Tibial nerve (tissue), 3 donors: Measurements from ENCODE around the gene C8A.

DNA sequence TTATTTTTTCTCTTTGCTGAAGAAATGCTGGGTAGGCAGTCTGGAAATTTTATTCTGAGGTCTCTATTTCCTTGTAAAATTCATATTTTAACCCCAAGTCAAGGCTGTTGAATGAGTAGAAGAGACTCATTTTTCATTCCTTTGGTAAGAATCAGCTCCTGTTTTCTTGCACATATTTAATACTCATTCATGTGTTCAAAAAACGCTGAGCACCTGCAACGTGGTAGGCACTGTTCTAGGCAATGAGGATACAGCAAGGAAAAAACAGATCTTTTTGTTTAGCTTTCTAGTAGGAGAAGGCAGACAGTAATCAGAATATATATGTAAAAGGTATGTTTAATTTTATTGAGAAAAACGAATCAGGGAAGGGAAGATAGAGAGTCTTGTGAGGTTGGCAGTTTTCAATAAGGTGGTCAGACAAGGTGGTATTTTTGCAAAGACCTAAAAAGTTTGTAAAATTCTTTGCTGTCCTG, 1.6 kb downstream of the PRKAA2 start:
- PRO-cap = no peak
- RAMPAGE, long total RNA, 3 experiments = no peak in any of the 3 experiments

- PRO-cap = no peak
- RAMPAGE, long total RNA, 3 experiments = no peak in any of the 3 experiments
Measured at GRCh38 chr1:56854356-56855121, at the start of gene C8A. Gene C8A (plus strand): TSS chr1:56854797.

DNA sequence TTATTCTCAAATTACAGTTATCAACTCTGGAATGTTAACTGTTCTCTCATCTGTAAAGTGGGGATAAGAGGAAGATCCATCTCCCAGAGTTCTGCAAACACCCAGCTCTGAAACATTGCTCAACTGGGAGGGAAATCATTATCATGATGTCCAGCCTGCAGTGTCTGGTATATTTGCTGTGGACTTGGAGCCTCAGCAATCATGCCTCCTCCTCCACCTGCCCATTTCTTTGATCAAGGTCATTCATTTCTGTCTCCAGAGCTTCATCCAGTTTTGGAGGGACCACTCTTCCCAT, 39.4 kb downstream of the C8A start:
- PRO-cap = no peak
- RAMPAGE, long total RNA, 3 experiments = no peak in any of the 3 experiments

- PRO-cap = no peak
- RAMPAGE, long total RNA, 3 experiments = no peak in any of the 3 experiments
Measured at GRCh38 chr1:57127417-57127616, 161.5 kb upstream of the C8B start.

DNA sequence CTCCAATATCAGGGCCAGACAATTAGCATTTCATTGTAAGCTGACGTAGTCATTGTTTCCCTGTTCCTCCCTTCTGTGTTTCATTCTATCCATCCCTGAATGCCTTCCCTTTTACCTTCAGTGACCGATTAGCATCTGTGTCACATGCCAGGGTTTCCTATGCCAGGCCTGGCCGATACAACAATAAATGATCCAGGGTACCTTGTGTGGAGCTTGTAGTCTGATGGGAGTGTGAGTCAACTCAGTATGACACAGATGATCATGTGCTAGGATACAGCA, 164.0 kb upstream of the C8B start:
- PRO-cap = no peak
- RAMPAGE, long total RNA, 3 experiments = no peak in any of the 3 experiments

- PRO-cap = no peak
- RAMPAGE, long total RNA, 3 experiments = no peak in any of the 3 experiments
Measured at GRCh38 chr1:57307343-57307542, 116.6 kb downstream of the DAB1 start.

- PRO-cap = no peak
- RAMPAGE, long total RNA, 3 experiments = no peak in any of the 3 experiments
Measured at GRCh38 chr1:57860312-57860710, 436.5 kb upstream of the DAB1 start.

- PRO-cap = no peak
- RAMPAGE, long total RNA, 3 experiments = no peak in any of the 3 experiments
Measured at GRCh38 chr1:58250030-58250943, 296.2 kb downstream of the OMA1 start.

DNA sequence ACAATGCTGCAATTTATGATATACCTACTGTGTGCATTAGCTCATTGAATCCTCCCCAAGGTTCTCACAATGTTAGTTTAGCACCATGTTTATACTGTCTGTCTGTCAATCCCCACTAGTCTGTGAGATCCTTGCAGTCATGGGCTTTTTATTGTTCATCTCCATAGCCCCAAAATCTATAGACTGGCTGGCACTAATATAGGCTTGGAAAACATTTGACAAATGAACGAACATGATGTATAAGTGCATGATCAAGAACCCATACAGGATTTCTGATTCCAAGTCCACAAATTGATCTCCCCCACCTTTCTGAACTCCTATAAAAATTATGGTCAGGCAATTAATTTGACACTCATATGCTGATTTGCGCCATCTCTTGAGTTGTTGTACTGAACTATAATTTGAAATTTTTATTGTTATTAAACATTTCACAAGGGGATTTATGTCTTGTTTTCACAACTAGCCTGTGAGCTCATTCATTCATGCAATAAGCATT, 289.9 kb downstream of the OMA1 start:
- PRO-cap = no peak
- RAMPAGE, long total RNA, 3 experiments = no peak in any of the 3 experiments

- PRO-cap = no peak
- RAMPAGE, long total RNA, 3 experiments = no peak in any of the 3 experiments
Measured at GRCh38 chr1:58395391-58395718, 151.2 kb downstream of the OMA1 start.

DNA sequence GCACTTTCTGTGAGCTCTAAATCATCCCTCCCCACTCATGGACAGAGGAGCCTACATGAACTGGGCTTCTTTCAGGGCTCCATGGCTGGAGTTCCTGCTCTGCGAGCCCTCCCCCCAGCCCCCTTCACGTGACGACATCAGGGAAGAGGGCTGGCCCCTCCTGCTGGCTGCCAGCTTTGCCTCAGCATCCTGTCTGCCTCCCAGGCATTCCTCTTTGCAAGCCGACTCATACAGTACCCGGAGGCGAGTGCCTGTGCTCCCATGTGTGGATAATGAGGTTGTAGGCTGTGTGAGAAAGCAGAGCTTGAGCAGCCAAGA, 113.8 kb downstream of the OMA1 start:
- PRO-cap = no peak
- RAMPAGE, long total RNA, 3 experiments = no peak in any of the 3 experiments

GRCh38 chr1:58573545-58574597, 3.2 kb downstream of the TACSTD2 start:
- PRO-cap = no peak
- RAMPAGE, long total RNA, 3 experiments = no peak in any of the 3 experiments

DNA sequence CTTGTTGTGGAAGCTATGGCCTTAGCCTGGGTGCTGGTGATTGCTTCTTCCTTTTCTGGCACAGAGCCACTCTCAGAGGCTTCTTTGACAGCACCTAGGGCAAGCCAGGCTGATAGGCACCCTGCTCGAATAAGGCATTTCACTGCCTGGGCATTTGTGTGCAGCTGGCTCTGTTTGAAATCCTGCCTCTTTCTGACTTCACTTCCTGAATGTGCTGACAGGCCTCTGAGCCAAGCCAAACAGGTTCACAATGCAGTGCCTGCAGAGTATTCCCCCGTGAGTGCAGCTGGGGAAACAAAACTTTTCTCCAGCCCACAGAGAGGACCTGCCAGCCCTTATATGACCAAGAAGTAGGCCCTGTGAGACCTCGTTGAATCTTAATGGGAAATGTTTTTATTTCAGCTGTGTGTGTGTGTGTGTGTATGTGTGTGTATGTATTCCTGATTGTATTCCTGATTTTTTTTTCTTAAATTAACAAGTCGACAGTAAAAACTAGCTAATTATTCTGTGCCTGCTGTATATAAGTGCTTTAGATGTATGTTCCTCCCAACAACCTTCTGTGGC, 10.4 kb downstream of the JUN start:
- PRO-cap = no peak
- RAMPAGE, long total RNA, 3 experiments = no peak in any of the 3 experiments

GRCh38 chr1:58885067-58885860, 101.4 kb upstream of the JUN start:
- PRO-cap = no peak
- RAMPAGE, long total RNA, 3 experiments = no peak in any of the 3 experiments

DNA sequence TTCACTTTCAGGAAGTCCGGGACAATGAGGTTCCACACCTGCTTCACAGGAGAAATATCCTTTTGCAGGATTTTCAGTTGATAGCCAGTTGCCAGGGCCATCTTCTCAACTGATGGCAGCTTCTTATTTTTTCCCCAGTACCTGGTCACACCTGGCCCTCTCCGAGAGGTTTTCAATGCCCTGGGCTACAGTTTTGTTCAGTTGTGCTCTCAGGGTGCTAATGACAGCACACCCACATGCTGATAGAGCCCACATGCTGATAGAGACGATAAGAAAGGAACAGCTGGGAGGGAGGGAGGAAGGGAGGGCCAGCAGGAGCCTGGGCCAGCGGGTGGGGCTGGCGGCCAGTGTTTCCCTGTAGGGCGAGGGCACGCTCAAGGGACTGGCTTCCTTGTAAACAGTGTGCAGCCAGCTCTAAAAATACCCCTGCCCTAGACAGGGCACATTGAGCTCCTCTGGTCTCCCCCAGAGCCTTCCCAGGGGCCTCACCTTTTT, 112.7 kb upstream of the JUN start:
- PRO-cap = no peak
- RAMPAGE, long total RNA, 3 experiments = no peak in any of the 3 experiments

DNA sequence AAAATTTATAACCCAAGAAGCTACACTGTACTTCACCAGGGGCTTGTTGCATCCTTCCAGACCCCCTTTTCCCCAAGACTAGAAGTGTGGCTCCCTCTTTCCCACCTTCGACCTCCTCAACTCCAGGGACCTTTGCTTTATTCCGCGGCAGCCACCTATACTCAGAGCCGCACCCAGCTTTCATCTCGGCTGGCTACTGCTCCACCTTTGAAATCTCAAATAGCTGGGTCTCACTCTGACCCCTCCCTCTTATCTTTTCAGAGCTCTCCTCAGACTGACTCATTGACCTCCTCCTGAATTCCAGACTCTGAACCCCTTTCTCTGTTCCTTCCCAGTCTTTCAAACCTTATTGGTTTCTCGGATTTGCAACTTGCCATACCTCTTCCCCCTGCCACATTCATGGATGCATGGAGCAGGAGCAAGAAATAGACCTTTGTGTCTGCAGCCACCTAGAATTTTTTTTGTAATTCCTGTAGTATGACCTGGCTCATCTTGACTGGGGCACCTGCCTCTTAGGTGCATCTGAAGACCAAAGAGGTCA, 144.7 kb upstream of the JUN start:
- PRO-cap = no peak
- RAMPAGE, long total RNA, 3 experiments = no peak in any of the 3 experiments

DNA sequence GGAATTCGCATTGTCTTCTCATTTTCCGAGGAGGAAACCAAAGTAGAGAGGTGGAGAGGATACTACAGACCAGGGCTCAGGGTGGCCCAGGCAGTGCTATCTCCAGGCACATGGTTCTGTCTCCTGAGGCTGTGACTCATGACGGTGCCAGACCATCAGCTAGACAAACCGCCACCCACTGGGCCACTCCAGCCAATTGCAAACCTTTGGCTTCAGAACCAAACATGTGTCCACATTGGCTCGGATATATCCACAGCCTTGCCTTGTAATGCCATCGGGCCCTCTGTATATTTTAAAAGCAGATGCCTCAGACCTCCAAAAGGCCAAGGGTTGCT, 224.8 kb upstream of the JUN start:
- PRO-cap = no peak
- RAMPAGE, long total RNA, 3 experiments = no peak in any of the 3 experiments

DNA sequence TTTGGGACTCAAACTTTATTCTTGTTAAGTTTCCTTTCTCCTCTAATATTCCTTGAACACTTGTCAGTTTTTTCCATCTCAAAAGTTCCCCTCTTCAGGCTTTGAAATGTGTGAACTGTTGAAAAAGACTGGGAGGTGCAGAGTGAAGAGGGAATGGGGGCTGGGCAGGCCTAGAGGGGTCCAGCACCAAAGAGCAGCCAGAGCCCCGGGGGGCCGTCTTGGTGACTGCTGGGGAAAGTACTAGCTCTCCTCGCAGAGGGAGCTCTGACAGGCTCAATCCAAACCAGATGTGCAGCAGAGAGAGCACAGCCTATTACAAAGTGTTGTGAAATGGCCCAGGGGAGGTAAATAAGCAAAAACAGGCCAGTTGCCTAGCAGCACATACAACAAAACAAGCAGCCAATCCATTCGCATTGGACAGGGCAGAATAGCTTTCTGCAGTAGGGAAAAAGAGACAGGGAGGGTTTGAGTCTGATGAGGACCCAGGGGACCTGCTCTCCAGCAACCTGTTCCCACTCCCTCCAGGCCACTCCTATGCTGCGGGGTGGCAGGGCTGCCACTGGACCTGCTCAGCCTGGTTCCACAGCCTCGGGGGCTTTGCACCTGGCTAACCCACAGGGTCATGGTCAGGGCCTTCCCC, 239.7 kb upstream of the FGGY start:
- PRO-cap = no peak
- RAMPAGE, long total RNA, 3 experiments = no peak in any of the 3 experiments

DNA sequence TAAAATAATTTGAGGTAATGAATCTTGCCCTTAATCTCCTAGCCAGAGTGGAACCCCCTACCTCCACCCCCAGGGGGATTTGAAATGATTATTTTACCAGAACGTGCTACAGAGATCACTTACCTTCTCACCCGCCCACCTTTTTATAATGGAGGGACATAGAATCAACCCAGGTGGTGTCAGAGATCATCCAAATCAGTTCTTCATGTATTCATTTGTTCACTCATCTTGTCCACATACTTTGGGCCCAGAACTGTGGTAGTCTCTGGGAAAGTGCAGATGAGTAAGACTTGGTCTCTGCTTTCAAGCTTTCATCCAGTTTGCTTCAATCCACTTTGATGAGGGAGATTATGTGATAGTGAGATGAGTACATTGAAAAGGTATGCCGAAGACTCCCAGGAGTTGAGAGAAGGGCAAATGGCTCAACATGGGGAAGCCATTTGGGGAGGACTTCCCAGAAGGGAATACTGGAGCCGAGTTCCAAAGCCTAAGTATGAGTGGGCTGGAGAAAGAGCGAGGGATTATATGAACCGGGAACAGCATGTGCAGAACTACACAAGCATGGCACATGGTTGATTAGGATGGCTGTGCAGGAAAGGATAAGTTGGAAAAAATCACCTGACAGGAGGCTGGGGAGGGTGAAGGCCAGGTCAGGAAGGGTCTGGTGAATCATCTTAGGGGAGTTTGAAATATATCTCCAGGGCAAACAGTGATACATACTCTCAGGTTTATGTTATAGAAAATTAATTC, 2.0 kb downstream of the FGGY start:
- PRO-cap = no peak
- RAMPAGE, long total RNA, 3 experiments = no peak in any of the 3 experiments

DNA sequence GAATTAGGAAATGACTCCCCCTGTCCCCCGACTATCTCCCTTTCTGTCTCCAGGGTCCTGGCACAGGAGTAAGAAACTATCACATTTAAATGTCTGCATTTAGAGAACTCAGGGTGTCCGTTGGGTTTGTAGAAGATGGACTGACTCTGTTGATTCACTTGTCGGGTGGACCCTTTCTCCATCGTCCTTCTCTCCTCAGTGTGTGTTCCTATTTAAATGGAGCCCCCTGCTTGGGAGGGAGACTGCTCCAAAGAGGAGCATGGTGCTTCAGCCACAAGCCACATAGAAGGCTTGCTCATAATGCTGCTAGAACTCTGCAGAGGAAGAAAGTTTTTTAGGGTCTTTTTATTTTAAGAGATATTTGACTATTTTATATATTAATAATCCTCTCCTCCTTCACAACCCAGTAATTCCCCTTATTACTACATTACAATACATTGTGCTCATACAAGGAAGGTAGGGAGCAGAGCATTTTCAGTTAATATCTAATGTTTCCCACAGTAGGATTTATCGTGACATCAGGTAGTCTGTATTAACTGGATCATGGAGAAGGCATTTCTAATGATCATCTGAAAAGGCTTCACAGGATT, 13.7 kb downstream of the FGGY start:
- PRO-cap = no peak
- RAMPAGE, long total RNA, 3 experiments = no peak in any of the 3 experiments